ENCODE data around the gene NPSR1.

DNA sequence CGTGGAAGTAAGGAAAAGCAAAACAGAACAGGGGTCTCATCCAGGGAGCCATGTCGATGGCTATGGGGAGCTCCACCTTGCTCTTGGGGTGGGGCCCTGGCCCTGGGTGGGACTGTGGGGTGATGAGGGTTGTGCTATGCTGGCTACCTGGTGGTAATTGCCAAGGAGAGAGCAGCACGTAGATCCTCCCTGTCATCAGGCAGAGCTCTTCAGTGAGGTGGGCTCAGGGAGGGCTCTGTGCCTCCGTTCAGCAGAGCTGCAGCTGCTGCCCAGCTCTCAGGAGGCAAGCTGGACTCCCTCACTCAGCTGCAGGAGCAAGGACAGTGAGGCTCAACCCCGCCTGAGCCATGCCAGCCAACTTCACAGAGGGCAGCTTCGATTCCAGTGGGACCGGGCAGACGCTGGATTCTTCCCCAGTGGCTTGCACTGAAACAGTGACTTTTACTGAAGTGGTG lies at the start of gene NPSR1:
TSS of gene NPSR1 (plus strand) at position 153 of the 455 bp plus-strand sequence.
- RRBS, result no CpG with 5 or more reads among the region's 8 CpGs

DNA sequence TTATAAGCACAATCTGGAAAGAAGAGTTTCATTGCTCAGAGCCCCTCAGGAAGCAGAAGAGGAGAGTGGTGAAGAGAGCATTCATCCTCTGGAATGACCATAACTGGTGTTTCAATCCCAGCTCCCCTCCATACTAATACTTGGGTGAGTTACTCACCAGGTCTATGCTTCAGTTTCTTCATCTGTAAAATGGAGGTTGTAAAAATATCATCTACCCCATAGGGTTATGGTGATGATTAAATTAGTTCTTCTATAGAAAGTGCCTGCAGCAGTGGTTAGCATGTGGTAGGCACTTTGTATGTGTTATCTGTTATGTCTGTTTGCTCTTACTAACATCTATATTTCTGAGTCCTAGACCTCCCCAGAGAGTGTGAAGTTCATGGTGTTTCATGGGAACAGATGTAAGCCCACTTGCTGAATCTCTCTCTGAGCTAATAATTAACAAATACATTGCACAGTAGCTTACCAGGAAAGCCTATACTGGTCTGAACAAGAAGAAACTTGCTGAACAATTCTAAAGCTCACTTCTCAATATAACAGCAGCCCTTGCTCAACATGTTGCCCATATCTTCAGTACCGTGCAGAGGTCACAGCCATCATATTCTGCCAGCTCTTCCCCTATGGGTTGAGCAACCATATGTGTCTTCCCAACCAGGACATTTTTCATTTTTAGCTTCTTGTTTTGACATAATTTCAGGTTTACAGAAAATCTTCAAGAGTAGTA lies 100.1 kb downstream of the NPSR1 start:
- RRBS, result no CpG with 5 or more reads among the region's 1 CpG

- RRBS, result 14% methylated on average over 10 of the region's 64 CpGs
Measured at GRCh38 chr7:35257091-35258009, 3.5 kb upstream of the TBX20 start.

DNA sequence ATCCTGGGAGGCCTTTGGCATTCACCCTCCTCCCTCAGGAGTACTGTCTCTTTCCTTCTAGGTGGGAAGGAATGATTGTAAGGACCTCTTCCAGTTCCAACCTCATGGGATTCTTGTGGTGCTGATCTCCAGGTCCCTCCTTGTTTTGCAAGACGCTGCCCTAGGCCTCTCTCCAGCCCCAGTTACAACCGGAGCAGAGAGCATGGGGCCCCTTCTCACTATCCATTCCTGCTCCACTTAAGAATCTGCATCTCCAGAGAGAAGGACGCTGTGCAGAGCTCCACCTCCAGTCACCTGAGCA lies 132.8 kb upstream of the TBX20 start:
- RRBS, result no CpG with 5 or more reads among the region's 3 CpGs

- RRBS, result no CpG with 5 or more reads among the region's 5 CpGs
Measured at GRCh38 chr7:35419397-35419756, 165.5 kb upstream of the TBX20 start.

DNA sequence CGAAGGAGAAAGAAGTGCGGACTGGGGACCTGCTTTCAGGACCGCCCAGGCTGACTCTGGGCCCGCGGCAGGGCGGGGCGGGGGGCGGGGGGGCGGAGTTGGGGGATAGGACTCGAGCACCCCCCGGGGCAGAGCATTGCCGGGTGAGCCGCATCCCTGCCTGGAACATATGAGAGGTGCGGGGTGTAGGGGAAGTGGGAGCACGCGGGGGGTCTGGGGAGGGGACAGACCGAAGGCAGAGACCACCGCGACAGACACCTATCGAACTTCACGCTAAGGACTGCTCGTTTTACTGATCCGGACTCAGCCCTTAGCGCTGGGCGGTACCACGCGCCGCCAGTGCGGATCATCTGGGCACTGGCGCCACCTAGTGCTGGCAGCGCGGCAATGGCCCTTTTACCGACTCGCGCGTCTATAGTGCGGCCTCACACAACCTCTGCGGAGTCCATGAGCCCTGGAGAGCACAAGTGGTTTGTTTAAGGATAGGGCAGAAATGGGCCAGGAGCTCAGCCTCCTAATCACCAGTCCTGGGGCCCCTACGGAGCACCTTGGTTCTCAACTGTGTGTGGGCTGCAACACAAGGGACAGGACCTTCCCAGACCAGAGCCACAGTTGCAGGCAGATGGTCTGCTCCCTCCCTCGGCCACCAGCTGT lies 157.6 kb downstream of the HERPUD2 start:
- RRBS, result no CpG with 5 or more reads among the region's 40 CpGs

DNA sequence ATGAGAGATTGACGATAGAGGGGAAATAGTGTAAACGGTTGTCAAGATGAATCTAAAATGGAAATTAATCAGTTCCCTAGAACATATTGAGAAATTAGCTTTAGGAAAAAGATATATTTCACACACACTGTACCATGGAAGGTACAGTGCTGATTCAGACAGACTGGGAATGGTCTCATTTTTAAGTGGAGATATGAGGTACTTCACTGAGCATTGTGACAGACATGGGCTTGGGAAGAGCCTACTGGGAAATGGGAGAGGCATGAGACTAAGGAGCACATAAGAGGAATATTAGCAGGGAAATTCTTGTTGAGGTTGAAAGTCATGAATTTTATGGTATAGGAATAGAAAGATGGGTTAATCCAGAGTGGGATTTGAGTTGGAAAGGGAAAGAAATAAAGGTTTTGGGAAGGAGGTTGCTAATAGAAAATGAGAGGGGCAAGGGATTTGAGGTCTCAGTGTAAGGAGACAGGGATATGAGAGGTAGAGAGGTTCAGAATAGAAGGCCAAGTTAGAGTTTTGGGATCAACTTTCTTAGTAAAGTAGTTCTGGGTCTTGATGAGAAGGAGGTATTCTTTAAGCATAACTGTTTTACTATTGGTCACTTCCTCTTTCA lies 68.0 kb downstream of the SEPTIN7 start:
- RRBS, result no CpG with 5 or more reads among the region's 2 CpGs

- RRBS, result no CpG with 5 or more reads among the region's 2 CpGs
Measured at GRCh38 chr7:36045428-36045676, 107.7 kb upstream of the EEPD1 start.

GRCh38 chr7:36084393-36084974 lies 68.6 kb upstream of the EEPD1 start:
- RRBS, result 84% methylated on average over 7 of the region's 24 CpGs

DNA sequence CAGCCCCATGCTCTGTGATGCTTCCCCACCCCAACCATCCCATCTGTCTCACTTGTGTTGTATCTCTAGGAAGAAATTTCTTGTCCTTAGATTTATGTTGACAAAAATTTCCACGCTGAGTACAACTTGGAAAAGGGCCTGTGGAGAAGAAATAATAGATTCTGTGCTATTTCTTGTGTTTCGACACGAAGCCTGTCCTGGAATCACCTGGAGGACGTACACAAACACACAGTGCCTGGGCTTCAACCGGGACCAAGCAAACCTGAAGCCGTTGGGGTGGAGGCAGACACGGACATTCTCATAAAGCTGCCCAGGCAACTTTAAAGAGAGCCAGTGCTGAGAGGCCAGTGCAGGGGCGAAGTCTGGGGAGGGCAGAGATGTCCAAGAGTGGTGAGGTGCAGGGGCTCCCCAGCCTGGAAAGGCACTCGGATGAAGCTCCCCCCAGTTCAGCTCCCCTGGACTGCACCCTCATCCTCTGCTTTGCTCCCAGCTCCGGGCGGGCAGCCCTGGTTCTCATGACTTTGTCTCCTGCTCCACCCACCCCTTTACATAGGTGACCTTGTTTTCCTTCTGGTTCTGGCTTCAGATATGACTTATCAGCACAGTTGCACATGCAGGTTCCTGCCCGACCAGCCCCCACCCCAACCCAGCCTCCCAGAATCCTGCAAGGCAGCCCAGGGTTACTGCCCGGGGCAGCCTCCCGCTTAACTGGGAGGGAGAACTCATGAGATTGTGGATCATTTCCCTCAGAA lies 60.8 kb upstream of the EEPD1 start:
- RRBS, result no CpG with 5 or more reads among the region's 14 CpGs

- RRBS, result no CpG with 5 or more reads among the region's 13 CpGs
Measured at GRCh38 chr7:36276459-36277529, 90.2 kb downstream of the MATCAP2 start.

DNA sequence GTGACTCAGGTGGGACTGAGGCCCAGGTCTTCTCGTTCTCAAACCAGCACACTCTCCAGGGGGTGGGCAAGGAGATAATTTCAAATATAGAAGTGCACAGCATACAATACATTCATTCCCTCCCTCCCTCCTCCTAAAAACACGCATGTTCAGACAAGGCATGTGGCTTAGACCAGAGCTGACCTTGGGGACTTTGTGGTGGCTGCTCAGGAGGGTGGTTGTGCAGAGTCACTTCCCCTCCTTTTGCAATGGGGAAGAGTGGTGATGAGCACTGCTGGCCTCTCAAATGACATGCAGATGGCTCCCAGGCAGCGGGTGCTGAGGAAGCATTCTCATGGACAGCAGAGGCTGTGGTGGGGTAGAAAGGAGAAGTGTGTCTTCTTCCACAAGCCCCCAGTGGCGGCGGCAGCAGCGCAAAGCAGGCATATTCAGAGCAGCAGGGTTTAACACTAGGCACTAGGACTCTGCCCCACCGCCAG lies 83.4 kb downstream of the MATCAP2 start:
- RRBS, result no CpG with 5 or more reads among the region's 7 CpGs

- RRBS, result no CpG with 5 or more reads among the region's 16 CpGs
Measured at GRCh38 chr7:36312358-36313038, 54.5 kb downstream of the MATCAP2 start.

GRCh38 chr7:36390802-36391001 lies 1.0 kb downstream of the ANLN start:
- RRBS, result no CpG with 5 or more reads among the region's 1 CpG

- RRBS, result no CpG with 5 or more reads among the region's 4 CpGs
Measured at GRCh38 chr7:36504794-36505214, 115.1 kb downstream of the ANLN start.

GRCh38 chr7:36557729-36558325 lies 166.5 kb downstream of the AOAH start:
- RRBS, result no CpG with 5 or more reads among the region's 11 CpGs

DNA sequence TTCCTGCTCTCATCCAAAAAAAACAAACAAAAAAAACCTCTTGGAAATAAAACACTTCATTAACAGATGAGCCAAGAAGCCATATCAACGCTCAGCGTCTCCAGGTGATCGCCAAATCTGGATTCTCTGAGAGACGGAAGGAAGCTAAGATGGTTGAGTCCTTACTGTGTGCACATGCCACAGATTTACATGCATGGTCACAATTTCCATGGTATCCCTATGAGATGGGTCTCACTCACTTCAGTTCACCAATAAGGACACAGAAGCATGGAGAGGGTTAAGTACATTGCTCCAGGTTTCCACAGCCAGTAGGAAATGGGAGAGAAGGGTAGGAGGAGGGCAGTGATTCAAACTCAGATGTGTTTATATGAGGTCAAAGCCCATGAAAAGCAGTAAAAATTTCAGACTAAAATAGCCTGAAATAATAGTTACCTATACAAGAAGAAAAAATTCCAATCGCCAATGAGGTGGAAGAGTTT lies 934 bp downstream of the AOAH start:
- RRBS, result no CpG with 5 or more reads among the region's 5 CpGs

DNA sequence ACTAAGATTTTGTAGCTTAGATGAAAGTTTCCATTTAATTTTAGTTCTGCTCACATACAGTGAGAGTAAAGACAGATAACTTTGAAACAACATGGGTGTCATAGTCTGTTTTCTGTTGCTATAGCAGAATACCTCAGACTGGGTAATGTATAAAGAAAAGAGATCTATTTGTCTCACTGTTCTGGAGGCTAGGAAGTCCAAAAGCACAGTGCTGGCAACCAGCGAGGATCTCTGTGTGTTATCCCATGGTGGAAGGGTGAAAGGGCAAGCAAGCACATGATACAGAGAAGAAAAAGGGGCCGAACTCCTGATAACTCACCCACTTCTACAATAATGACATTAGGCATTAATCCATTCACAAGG lies 28.0 kb upstream of the AOAH start:
- RRBS, result no CpG with 5 or more reads among the region's 2 CpGs

Data from GM19240 (cell line).